Hepatocyte (in vitro differentiated cells and primary cell): ENCODE data around the gene PRAMEF8.

- RAMPAGE, long total RNA = no peak
- RRBS = no CpG with 5 or more reads among the region's 1 CpG
Measured at GRCh38 chr1:13284987-13285297, at the start of gene PRAMEF8. TSS of gene PRAMEF8 (minus strand) at chr1:13285137.

GRCh38 chr1:13454930-13455212 lies 44.6 kb downstream of the PRAMEF20 start:
- RAMPAGE, long total RNA = no peak
- RRBS = no CpG with 5 or more reads among the region's 2 CpGs

DNA sequence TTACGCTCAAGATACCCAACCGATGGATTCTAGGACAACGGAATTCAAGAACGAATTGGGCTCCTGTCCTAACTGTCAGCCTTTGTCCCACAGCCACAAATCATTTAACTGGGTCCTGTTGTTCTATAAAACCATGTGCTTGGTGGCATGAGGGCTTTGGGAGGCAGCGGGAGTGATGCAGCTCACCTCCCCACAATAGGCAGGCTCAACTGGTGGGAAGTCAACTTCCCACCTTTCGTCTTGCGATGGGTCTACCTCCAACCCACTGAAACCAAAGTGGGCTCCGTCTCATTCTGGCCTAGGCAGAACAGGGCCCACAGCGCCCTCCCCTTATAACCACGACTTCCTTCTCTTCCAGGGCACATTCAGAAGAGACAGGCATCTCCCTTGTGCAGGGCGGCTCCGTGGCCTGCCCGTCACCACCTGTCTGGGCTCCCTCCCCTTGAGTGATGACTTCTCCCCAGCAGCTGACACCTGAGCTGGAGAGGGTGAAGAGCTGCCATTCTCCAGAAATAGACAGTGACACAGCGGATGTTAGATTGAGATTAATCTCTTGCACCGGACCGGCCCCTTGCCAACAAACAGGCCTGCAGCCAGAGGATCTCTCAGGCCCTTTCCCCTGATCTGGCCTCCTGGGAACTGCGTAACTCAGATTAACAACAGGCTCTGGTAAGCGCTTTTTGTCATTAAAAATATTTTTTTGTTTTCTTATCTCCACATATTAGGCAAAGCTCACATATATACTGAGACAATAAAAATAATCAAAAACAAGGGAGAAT lies 26.4 kb downstream of the LRRC38 start:
- RAMPAGE, long total RNA = no peak
- RRBS = no CpG with 5 or more reads among the region's 18 CpGs

- RAMPAGE, long total RNA = no peak
- RRBS = no CpG with 5 or more reads among the region's 3 CpGs
Measured at GRCh38 chr1:13613777-13614012, 30.1 kb downstream of the PDPN start.

DNA sequence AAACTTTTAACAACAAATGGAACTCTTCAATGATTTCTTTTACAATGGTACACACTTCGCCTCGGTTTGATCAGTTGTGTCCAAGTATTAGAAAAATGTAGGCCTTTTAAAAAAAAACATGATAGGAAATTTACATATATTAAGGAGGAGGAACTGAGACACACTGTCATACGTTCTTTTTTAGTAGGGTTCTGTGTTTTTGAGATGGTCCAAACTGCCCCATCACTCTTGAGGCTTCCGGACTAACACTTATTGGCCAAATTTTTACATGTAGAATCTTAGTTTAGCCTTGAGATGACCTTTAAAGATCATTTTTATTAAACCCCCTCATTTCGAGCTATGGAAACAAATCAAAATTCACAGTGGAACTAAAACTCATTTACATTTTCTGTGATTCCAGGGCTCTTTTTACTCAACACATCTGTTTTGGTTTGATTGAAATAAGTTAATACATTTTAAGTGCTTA lies 1.4 kb downstream of the PRDM2 start:
- RAMPAGE, long total RNA = no peak
- RRBS = no CpG with 5 or more reads among the region's 5 CpGs

GRCh38 chr1:13754533-13754788 lies 54.5 kb downstream of the PRDM2 start:
- RAMPAGE, long total RNA = no peak
- RRBS = no CpG with 5 or more reads among the region's 3 CpGs

DNA sequence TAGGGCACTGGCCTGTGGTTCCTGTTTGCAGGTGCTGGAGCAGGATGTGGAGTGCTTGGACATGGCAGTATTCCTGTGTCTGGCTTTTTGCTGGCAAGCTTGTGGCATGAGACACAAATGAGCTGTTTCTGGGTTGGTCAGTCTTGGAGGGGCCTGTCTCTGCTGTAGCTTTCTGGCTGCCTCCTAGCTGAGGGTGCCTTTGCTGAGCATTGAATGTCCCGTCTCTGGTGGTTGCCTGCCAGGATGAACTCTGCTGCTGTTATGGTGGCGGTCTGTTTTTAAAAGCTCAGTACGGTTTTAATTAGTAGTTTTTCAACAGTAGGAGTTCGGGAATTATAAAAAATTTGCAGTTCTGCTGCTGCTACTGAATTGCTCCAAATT lies 54.8 kb downstream of the PRDM2 start:
- RAMPAGE, long total RNA = no peak
- RRBS = no CpG with 5 or more reads among the region's 4 CpGs

GRCh38 chr1:13760806-13761216 lies 60.8 kb downstream of the PRDM2 start:
- RAMPAGE, long total RNA = no peak
- RRBS = no CpG with 5 or more reads among the region's 7 CpGs

DNA sequence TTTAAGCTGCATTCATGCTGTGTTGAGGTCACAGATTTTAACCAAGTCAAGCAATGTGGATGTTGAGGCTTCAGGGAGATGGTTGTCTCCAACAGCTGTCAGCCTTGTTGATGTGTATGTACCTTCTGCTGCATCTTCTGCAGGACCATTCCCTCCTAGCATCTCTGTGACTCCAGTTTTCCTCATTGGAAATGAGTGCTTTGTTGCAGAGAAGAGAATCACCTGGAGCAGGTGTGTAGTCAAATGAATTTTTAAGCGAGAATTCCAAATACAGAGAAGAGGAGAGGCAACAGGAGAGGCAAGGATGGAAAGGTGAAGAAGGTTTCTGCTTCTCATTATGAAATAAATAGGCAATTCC lies 423.3 kb downstream of the PRDM2 start:
- RAMPAGE, long total RNA = no peak
- RRBS = no CpG with 5 or more reads among the region's 1 CpG

DNA sequence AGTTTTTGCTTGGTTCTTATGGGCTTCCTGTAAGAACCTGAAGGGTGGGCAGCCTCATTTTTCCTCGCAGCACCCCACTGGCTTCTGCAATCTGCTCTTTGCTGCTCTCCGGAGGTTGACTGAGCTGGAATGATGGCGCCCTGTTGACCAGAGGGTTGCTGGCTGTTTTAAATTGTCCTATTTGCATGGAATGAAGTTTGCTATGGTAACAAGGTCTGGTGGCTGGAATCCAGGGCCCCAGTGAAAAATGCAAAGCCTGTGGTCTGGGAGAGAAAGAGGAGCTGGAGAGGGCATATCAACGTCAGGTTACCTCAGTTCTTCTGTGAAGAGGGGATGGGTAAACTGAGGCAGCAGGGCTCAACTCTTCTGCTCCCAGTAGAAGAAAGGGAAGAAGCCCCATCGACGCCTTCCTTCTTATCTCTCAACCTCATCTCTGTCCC lies 881 bp upstream of the KAZN start:
- RAMPAGE, long total RNA = no peak
- RRBS = no CpG with 5 or more reads among the region's 6 CpGs

- RAMPAGE, long total RNA = no peak
- RRBS = no CpG with 5 or more reads among the region's 13 CpGs
Measured at GRCh38 chr1:14777301-14778032, 179.0 kb downstream of the KAZN start.

DNA sequence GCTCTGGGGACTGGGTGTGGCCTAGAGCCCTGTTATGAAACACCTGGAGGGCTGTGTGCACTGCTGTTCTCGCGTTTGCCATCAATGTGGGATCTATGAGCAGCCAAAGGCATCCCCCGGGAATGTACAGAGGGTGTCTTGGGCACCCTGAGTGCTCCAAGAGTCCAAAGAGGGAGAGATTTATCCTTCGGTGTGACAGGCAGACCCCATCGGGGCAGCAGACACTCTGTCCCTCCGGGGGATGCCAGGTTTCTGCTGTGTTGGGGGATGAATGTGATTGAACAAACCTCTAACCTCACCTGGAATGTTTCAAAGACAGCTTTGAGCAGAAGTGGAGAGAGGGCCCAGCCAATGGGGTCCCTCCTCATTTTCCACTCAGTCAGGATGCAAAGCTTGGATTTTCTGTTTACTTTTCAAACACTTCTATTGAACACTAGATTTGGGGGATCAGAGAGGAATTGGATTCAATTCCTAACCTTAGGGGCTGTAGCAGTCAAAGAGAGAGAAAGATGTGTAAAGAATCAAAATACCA lies 264.7 kb downstream of the KAZN start:
- RAMPAGE, long total RNA = no peak
- RRBS = 91% methylated on average over 3 of the region's 6 CpGs

DNA sequence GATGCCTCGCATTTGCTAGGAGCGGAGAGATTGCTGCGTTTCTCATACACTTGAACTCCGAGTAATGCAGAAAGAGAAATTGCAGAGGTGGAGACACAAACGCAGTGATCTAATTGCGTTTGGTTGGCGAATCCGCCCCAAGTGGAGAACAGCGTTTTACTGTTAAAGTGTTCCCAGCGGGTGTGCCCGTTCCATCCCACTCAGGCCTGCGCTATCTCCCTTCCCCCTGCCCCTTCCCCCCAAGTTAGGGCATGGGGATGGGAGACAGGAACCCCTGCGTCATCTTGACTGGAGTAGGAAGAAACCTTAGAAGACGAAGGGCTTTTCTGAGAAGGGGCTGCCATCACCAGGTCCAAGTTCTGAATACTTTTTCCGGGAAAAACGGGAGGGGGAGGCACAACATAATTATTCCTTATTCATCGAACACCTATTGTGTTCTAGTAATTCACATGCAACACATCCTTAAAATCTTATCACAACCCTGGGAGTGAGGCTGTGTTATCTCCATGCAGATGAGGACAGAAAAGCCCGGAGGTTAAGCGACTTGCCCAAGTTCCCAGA lies 228.5 kb upstream of the TMEM51 start:
- RAMPAGE, long total RNA = no peak
- RRBS = no CpG with 5 or more reads among the region's 19 CpGs

DNA sequence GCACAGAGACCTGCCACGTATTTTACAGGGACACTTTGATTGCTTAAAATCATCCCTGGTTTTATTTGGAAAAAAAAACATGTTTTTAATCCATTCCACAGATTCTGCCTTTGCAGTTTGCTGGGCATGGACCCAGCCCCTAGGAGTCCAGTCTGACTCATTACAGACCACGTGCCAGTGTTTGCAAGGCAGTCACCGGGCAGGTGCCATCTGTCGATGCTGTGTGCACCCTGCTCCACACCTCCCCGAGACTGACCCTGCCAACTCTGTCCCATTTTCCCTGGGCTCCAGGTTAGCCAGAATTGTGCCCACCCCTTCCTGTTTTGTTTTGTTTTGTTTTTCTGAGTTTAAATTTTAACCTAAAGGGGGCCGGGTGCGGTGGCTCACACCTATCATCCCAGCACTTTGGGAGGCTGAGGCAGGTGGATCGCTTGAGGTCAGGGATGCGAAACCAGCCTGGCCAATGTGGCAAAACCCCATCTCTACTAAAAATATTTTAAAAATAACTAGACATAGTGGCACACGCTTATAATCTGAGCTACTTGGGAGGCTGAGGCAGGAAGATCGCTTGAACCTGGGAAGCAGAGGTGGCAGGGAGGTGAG lies 148.3 kb upstream of the TMEM51 start:
- RAMPAGE, long total RNA = no peak
- RRBS = no CpG with 5 or more reads among the region's 11 CpGs

DNA sequence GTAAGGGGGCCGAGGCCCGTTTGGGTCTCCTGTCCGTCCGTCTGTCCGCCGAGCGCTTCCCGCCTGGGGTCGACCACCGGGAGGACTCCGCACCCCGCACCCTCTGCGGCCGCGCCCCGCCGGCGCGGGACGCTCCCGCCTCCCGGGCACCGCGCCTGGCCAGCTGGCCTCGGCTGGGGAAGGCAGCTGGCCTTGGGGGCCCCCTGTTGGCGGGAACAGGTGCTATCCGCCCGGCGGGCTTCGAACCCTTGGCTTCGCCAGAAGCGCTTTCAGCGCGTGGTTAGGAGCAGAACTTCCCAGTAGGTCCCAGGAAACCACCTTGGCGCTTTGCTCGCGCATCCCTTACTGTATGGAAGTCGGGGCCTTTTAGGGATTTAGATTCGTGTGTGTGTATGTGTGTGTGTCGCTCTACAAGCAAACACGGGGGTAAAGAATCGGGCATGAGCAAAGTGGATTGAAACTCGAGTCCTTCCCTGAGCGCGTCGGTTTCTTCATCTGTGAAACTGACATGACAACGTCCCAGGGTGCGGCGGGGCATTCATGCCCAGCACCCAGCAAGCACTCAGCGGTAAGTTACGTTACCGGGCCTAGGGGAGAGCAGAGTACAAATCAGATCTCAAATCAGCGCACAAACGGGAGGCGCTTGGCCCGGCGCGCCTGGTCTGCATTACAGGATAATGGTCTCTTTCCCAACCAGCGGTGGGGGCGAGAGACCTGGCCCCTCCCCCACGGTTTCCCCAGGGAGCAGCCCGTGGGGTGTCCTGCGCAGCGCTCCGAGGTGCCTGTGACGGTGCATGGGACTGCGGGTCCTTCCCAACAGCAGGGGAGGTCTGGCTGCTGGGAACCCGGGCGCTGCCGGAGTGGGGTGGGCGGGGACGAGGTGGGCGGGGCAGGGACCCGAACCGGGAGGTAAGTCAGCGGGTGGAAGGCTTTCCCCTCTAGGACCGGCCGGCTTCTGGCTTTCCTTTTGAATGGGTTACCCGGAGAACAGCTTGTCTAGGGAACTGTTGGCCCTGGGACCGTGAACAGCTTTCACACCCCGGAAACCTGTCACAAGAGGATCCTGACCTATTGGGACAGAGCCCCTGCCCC lies 824 bp downstream of the TMEM51 start:
- RAMPAGE, long total RNA = no peak
- RRBS = 11% methylated on average over 30 of the region's 81 CpGs

DNA sequence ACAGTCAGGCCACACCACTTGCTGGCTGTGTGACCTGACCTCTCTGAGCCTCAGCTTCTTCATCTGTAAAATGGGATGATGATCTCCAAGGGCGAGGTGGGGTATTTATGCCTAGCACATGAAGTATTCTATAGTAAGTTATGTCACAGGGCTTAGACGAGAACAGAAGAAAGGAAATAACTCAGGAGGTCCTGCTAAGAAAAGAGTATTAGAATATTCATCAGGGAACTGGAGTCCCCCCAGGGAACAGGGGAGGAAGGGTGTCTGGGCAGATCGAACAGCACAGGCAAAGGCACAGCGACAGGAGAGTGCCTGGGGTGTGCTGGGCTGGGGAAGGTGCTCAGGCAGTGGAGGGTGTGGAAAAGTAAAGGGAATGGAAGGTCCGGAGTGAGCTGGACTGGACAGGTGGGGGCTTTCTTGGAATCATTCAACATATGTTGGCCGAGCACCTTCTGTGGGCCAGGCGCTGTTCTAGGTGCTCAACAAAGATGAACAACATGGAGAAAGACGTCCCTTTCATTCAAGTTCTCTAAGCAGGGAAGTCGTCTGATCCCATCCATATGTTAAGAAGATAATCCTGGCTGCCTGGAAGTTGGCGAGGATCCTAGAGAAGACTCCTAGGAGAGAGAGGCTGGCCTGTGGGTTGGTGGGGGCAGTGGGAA lies 1.9 kb downstream of the TMEM51 start:
- RAMPAGE, long total RNA = no peak
- RRBS = no CpG with 5 or more reads among the region's 10 CpGs

- RAMPAGE, long total RNA = no peak
- RRBS = no CpG with 5 or more reads among the region's 5 CpGs
Measured at GRCh38 chr1:15341986-15342327, 67.7 kb upstream of the EFHD2 start.

GRCh38 chr1:15408862-15409356 lies 779 bp upstream of the EFHD2 start:
- RAMPAGE, long total RNA = no peak
- RRBS = no CpG with 5 or more reads among the region's 10 CpGs

DNA sequence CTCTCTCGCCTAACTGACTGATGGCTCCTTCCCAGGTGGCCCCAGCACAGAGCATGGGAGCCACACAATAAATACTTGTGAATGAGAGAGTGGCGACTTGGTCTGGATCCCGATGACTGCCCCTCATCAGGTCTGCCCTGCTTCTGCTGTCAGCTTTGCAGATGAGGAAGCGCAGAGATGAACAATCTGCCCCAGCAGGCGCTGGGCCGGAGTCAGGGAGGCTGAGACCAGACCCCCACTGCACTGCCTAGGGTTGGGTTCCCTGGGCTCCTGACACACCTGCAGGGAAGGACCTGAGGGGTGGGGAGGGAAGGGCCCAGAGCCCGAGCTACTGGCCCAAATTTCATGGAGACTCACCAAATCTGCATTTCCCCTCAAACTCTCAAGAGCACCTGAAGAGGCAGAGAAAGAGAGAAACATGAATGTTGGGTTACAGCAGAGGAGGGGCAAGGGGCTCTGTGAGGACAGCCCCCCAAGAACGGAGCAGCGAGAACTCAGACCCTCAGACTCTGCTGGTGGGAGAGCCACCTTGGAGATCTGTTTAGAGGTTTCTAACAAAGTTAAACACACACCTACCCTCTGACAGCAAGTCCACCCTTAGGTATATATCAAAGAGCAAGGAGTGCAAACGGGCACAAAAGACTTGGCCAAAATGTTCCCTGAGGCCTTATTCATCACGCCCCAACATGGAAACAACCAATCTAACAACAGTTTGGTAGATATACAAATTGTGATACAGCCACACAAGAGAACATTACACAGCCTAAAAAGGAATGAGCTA lies 16.3 kb downstream of the CASP9 start:
- RAMPAGE, long total RNA = no peak
- RRBS = no CpG with 5 or more reads among the region's 11 CpGs

DNA sequence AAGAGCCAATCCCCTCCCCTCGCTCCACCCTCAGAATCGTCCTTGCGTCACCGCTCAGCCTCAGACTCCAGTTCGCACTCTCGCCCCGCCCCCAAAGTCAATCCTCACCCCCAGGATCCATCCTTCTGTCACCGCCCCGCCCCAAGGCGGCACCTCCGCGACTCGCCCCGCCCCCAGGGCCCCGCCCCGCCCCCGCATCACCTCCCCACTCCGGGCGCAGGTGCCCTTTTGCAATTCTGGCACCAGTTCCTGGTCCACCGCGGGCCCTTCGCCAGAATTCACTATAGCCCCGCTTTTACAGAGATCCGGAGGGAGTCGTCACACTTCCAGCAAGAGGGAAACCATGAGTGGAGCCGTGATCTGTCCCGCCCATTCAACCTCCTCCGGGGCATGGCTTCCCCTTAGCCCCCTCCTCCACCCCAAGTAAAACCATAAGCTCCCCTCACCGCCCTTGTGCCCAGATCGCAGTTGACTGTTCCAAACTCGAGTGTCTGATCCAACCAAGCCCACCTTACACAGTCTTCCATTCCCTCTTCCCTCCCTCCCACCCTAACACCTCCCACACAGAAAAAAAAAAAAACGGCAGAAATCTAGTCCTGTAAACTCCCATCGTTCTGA lies 1.1 kb upstream of the CASP9 start:
- RAMPAGE, long total RNA = no peak
- RRBS = 2% methylated on average over 8 of the region's 33 CpGs